Melanocyte of skin (primary cell): Measurements from ENCODE around the genes BCLAF3, MBTPS2 and PCYT1B.

DNA sequence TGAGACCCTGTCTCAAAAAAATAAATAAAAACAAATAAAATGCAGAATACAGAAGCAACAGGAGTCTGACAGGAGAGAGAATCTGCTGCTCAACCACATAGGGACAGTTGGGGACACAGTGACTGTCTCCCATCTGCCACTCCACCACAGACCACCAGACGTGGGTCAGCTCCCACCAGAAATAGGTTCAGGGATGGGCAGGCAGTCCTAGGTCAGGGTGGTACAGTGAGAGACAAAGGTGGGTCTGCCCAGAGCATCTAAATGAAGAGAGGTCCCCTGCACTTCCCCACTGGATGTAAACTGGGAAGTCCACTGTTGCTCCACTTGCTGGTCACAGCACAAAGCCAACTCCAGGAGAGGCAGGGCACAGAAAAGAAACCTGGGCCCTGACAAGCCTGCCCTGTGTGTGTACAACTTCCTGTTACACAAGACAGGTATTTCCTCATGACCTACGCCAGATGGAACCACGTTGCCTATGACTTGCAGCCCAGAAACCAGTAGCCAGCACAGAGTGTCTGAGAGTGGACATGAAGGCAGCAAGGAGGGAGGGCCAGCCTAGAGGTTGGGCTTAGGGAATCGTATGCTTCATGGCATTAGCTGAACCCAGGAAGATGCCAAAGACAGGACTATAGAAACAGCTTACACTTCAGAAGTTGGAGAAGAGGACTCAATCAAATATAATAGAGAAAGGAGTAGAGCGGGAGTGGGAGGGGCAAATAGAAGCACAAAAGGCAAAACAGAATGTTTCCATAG lies 161.8 kb downstream of the SH3KBP1 start:
- CAGE, long polyA plus RNA, 2 experiments = no peak in any of the 2 experiments

DNA sequence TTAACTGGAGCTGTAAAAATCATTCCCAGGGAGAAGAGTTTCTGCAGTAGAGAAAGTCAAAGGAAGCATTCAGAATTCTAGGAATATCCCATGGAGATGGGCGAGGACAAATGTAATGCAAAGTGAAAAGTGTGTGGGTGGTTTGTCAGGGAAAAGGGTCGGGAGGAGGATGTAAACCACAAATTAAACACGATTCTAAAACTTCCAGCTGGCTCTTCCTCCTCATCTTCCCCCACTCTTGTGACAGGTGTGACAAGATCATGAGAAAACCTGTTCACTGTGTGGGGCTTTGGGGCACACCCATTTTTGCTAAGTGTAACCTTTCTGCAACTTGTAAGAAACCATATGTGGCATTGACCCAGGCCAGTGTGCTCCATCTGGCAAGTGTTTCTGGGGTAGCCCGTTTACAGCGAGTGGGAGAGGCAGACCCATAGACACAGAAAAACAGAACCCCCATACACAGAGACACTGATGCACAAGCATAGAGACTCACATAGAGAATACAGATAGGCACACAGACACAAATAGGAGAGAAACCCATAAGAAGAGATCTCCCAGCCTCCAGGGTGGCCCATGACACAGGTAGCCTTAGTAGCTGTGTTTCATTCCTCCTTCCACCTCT lies 114.7 kb downstream of the SH3KBP1 start:
- CAGE, long polyA plus RNA, 2 experiments = no peak in any of the 2 experiments

DNA sequence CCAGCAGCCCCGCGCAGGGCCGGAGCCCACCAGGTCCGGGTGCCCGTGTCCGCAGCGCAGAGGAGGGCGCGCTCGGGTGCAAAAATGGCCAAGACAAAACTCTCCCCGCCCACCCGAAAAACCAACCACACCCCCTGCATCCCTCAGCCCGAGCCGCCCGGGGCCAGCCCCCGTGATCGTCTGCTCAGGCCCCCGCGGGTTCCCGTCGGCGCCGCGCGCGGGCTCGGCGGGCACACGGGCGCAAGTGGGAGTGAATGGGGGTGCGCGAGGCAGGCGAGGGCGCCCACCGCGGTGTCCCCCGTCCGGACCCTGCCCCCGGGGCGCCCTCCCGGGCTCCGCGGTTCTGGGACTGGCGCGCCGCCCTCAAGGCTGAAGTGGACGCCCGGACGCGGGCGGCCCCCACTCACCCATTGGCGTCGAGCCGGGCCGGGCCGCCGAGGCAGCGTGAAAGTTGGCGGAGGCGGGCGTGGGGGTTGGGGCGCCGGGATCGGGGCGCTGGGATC lies 449 bp downstream of the SH3KBP1 start:
- CAGE, long polyA plus RNA, 2 experiments = no peak in any of the 2 experiments

DNA sequence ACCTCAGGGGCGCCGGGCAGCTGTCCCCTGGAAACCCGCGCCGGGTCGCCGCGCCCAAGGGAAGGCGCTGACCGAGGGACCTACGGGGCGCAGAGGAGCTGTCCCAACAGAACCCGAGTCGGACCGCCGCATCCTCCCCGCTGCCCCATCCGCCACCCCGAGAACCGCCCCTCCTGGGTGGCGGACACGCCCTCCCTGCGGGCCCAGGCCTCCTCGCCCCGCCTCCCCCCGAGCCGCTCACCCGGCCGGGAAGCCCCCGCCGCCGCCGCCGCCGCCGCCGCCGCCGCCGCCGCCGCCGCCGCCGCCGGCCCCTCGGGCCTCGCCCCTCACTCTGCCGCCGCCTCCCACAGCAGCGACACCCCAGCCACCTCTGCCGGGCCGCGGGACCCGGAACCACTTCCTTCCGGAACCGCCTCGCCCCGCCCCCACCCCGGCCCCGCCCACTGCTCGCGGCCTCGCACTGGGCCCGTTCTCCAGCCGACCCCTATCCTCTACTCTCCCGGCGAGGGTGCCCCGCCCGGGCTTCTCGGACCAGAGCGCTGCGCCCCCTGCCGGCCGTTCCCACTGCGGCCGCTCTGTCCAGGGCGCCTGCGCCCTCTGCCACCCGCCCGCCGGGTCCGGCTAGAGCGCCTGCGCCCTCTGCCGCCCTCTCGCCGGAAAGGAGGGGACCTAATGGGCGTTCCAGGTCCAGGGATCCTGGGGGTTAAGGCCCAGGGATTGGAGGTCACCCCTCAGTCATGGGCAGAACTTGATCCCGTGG lies at the start of gene BCLAF3:
Gene BCLAF3 (minus strand): TSS at position 395 of the 760 bp plus-strand sequence.
- CAGE, long polyA plus RNA, 2 experiments = no peak in any of the 2 experiments

GRCh38 chrX:20267331-20267705 lies 609 bp upstream of the RPS6KA3 start:
- CAGE, long polyA plus RNA, 2 experiments = no peak in any of the 2 experiments

GRCh38 chrX:20514519-20514781 lies 247.7 kb upstream of the RPS6KA3 start:
- CAGE, long polyA plus RNA, 2 experiments = no peak in any of the 2 experiments

DNA sequence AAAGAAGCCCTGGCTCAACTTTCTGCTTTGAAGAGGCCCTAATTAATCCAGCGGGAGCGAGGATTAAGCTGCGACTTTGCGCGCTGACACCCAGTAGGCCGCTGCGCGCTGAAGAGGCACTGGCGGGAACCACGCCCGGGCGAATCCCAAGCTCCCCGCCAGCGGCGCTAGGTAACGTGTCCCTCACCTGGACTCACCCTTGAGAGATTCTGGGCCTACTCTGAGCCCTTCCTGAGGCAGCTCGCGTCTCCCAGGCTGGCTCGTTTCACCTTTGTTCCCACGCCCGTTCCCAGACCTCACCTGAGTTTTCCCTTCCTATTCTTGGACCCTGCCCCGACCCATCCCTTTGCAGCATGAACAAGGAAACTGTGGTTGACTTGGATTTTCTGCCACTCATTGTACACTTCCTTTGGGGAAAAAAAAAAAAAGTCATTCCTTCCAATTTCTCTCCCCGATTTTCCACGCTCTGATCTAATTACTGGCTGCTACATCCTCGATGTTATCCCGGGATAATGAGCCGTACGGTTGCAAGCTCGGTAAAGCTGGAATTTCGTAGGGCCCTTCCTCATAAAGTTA lies 730 bp upstream of the KLHL34 start:
- CAGE, long polyA plus RNA, 2 experiments = no peak in any of the 2 experiments

GRCh38 chrX:21839245-21840355 lies at the start of gene MBTPS2:
MBTPS2 (plus strand) TSS chrX:21839617.
- CAGE, long polyA plus RNA, 2 experiments = start-site peak on the plus strand in 2 of 2 experiments, at chrX:21839610-21839679 at its widest, 85 to 283 reads per replicate

DNA sequence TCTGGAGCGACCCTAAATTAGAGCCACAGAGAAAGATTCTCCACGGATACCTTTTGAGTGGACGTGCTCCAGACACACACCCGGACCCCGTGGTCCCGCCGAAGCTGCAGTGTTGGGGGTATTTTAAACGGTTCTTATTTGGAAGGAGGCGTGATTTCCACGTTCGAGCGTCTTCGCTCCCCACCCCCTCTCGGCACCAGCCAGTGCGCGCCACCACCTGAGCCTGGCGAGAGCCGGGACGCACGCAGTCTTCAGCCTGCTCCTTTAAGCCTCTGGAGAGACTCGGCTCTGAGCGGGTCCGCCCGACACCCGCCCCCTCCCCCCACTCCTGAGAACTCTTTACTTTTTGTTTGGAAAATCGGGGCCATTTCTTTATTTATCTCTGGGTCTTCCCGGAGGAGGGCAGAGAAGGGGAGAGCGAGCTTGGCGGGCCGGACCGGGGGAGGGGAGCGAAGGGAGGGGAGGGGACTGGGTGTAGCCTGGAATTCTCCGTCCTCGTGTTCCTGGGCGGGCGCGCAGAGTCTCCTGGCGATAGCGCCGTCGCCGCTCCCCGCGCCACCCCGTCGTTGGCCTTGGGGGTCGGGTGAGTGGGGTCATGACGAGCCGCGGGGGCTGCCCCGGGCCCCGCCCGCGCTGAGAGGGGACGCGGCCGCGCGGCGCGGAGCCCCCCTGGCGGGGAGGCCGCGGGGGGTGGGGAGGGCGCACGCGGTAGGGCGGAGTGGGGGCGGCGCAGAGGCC lies 601 bp upstream of the PTCHD1 start:
- CAGE, long polyA plus RNA, 2 experiments = no peak in any of the 2 experiments

- CAGE, long polyA plus RNA, 2 experiments = no peak in any of the 2 experiments
Measured at GRCh38 chrX:23936046-23936502, 28.3 kb downstream of the CXorf58 start.

- CAGE, long polyA plus RNA, 2 experiments = no peak in any of the 2 experiments
Measured at GRCh38 chrX:23959582-23960262, 51.9 kb downstream of the CXorf58 start.

- CAGE, long polyA plus RNA, 2 experiments = no peak in any of the 2 experiments
Measured at GRCh38 chrX:24063400-24064616, 9.1 kb downstream of the EIF2S3 start.

DNA sequence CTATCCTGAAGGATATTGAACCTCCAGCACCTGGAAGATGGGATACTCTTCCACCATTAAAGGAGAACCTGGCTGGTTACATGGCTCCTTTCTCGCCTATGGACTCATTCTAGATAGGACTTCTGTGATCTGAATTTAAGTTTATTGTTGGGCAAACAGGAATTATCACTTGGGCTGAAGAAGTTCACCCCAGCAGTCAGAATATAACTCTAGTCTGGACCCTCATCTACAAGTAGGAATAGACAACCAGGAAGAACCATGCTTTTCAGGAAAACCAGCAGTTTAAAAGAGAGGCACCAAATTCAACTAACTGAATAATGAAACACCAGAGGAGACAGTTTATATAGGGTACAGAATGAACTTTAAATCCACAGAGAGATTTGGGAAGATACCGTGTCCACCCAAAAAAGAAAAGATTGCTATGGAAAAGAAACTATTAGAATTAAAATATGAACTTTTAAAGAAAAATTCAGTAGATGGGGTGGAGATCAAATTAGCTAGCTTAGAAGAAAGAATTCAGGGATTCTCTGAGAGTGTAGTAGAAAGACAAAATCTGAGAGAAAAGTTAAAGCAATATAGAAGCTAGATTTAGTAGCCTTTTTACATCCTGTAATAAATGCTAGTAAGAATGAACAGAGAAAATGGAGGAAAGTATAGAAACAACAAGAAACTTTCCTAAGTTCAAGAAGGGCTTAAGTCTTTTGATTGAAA lies 17.8 kb downstream of the ZFX start:
- CAGE, long polyA plus RNA, 2 experiments = no peak in any of the 2 experiments

- CAGE, long polyA plus RNA, 2 experiments = no peak in any of the 2 experiments
Measured at GRCh38 chrX:24181970-24183107, 32.8 kb downstream of the ZFX start.

- CAGE, long polyA plus RNA, 2 experiments = no peak in any of the 2 experiments
Measured at GRCh38 chrX:24297197-24297552, 16.7 kb downstream of the SUPT20HL2 start.

DNA sequence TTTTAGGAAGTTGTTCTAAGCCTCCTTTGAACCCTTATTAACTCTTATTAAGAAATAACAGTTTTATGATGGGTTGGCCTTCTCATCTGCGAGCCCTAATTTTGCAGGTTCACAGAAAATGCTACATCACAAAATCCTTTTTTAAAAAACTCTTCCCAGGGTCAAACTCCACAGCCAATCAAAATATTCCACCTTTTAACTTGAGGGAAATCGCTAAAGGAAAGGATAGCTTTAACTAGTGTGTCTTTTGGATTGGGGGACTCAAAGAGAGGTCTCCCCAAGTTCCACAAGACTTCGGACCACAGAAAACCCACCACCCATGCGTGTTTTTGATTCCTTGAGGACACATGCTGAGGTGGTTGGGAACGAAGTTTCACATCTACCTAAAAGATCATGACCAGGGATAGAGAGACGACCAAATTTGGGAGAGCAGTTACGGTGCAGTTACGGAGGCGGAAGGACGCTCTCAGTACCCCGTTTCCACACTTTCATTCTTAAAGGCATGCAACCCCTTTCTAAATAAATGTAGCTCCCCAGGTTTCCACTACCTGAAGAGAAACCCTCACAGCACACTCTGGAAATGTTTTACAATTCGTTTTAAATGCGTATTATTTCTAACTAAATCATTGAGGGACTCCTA lies 1.2 kb downstream of the PCYT1B start:
- CAGE, long polyA plus RNA, 2 experiments = no peak in any of the 2 experiments

DNA sequence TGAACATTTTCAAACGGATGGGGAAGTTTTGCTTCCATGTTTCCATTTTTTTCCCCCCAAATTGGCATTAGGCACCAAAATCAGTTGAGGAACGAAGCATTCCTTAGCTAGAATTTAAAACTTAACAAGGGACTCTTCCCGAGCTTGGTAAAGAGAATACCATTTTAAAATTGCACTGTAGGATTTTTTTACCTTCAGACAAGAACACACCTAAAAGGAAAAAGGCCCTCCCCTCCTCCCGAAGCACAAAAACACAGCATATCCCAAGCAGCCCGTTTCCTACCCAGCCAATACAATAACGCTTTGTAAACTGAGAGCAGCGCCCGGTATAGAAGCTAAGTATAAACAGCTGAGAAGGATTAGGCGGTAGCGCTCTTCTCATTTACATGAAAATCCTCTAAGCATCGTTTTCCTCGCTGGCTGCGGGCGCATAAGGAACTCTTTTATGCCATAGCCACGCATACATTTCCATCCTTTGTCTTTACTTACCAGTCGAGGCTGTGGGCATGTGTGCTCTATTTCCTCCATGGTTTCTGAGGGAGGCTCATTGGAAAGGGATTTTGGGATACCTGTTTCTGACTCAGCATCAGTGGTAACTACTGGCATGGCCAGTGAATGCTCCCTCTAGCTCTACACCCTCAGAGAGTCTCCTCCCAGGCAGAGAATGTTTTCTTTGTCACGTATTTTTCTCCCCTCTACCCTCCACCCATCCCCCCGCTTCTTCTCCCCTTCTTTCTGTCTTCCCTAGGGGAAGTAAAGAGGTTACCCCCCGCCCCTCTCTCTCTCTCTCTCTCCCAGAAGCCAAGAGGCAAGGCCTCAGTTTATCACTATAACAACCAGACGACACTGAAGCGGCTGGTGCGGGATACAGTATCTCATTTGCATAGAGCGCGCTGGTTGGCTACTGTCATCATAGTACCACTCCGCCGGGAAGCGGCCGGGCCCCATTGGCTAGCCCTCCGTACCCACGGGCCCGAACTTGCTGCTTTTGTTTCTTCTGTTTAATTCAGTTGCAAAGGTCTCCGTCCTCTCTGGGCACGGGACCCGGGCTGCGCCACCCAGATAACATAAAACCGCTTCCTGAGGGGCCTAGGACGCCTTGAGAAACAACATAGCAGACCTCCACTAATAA lies at the start of gene PCYT1B:
Gene PCYT1B (minus strand): TSS at position 848 of the 1,132 bp plus-strand sequence.
- CAGE, long polyA plus RNA, 2 experiments = no peak in any of the 2 experiments

DNA sequence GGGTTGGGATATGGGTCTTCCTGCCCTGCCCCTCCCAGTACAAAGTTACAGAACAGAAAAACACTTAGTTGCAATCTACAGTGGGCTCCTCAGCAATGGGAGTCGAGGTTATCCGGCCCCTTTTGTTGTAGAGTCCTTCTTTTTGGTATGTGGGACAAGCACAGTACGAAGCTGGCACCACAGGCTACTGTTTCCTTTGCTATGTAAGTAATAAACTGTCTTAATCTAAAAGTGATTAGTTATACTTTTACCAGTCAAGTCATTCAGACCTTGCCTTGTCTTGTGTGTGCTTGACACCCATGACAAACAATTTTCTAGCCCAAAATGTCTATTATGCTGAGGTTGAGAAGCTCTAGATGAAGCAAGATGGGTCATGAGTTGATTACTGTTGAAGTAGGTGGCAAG lies 15.5 kb upstream of the PCYT1B start:
- CAGE, long polyA plus RNA, 2 experiments = no peak in any of the 2 experiments

GRCh38 chrX:24763090-24763595 lies 69.4 kb downstream of the POLA1 start:
- CAGE, long polyA plus RNA, 2 experiments = no peak in any of the 2 experiments

DNA sequence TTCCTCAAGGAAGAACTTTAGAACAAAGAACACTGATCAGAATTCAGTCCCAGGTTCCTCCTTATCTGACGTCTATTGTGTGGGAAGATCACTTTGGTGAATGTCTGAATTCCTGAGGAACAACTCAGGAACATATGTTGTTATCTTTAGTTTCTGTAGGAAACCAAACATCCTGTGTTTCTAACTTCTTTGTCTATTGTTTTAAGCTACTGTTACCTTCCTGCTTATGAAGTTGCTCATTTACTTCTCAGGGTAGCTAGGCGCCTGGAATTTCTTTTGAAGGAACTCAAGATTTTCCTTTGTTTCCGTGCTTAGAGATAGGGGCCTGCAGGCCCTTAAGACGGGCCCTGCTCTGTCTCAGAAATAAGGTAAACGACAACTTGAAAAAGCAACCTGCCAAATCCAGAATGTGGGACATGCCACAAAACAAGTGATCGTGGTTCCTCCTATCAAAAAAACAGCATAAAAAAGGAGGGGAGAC lies 46.2 kb downstream of the MAGEB5 start:
- CAGE, long polyA plus RNA, 2 experiments = no peak in any of the 2 experiments